AG04449 (cell line): ENCODE measurements around the genes PNKP, LRRC4B and KLK5.

DNA sequence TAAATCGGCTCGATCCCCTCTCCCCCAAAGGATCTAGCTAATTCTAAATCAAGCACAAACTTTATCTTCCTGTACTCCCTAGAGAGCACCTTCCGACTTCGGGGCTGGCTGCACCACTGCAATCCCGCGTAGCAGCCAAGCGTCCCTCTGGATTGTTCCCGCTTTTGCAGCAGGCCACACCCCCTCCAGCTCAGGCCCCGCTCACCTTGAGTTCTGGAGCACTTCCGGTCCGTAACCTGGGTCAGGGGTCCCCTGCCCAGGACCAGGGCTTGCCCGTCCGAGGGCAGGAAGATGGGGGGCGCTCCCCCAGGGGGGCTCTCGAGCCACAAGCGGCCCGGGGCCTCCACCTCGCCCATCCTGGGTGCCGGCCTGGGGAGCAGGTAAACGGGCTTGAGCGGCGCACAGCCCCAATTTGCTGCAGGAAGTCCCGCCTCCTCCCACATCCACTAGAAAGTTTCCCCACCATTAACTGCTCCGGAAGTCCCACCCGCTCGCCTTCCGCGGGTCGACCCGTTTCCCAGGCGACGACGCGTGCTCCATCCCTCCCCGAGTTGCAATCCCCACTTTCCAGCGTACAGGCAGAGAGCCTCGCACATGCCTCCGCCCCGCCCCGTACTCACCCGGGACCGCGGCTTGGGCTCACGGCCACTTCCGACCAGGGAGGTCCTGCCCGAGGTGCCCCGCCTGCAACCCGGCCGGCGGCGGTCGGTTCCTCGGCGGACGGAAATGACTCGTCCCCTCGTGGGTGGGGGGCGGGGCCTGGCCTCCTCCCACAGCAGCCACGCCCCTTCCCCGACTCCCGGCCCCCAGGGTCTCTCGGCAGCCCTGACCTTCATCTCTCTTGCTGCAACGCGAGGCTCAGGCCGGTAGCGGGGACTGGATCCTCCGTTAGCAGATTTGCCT, at the start of gene PNKP:
Gene PNKP, minus strand, starts transcription at position 728 of the 903 bp plus-strand sequence.
- RRBS, result 1% methylated on average over 13 of the region's 67 CpGs

DNA sequence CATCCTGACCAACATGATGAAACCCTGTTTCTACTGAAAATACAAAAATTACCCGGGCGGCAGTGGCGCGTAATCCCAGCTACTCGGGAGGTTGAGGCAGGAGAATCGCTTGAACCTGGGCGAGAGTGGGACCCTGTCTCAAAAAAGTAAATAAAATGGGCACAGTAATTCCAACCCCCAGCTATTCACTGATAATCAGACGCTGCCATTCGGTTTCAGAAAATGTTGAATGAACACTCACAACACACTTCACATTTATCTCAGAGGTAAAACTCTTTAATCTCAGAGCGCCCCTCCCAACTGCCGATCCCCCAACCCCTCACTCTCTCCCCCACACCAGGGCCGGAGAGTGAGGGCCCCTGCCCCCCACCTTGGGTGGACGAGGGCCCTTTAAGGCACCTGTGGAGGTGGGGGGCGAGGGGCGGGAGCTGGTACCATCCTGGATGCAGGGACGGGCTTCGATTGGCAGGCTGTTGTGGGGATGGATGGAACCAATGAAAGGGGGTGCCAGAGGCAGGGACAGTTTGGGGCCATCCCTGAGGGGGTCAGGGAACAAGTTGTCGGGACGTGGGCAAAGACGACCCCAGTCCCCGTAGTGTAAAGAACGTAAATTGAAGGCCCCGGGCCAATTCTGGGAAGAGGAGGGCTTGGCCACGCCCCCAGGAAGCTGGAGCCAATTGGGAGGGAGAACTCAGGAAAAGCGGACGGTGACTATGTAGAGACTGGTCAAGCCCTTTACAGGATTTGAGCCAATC, 1.6 kb upstream of the PNKP start:
- RRBS, result no CpG with 5 or more reads among the region's 26 CpGs

DNA sequence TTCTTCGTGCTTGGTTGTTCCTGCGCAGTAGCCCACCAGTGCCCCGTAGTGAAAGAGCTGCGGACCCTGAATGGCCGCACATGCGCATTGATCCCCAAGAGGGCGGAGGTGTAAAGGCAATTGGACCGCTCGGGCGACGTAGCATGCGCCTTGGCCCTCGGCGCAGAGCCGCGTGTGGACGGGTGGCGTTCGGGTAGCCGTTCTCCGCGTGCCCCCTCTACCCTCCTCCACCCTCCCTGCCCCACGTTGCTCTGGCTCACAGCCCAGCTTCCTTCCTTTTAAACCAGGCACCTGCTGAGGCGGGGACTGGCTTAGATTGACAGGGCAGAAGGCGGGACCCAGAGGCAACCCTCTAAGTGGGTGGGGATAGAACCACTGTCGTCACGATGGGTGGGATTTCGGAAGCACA, 373 bp upstream of the NUP62 start:
- RRBS, result no CpG with 5 or more reads among the region's 28 CpGs

DNA sequence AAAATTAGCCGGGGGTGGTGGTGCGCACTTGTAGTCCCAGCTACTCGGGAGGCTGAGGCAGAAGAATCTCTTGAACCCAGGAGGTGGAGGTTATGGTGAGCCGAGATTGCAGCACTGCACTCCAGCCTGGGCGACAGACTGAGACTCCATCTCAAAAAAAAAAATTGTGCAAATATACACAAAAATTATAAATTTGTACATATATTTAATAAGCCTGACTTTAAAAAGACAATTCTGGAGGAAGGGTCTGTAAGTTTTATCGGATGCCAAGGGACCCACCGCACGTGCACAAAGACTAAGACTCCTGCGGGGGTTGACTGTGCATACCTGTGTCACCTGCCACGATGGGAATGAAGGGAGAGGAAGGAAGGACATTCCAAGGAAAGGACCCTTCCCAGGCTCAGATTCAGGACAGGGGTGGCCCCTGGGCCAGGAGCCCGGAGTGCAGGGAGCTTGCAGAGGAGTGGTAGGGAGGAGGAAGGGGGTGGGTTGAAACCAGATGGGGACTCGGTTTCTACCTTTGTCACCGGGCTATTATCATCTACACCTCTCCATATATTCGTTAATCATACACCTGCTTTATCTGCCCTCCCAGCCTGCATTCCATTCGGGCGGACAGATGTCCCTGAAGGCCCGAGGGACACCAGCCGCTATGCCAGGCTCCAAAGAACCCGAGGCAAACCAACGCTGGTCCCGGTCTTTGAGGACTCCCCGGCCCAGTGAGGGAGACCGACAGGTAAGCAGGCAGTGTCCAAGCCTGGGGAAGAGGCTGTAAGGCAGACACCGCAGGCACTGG, 15.7 kb upstream of the MYH14 start:
- RRBS, result 33% methylated on average over 3 of the region's 24 CpGs

DNA sequence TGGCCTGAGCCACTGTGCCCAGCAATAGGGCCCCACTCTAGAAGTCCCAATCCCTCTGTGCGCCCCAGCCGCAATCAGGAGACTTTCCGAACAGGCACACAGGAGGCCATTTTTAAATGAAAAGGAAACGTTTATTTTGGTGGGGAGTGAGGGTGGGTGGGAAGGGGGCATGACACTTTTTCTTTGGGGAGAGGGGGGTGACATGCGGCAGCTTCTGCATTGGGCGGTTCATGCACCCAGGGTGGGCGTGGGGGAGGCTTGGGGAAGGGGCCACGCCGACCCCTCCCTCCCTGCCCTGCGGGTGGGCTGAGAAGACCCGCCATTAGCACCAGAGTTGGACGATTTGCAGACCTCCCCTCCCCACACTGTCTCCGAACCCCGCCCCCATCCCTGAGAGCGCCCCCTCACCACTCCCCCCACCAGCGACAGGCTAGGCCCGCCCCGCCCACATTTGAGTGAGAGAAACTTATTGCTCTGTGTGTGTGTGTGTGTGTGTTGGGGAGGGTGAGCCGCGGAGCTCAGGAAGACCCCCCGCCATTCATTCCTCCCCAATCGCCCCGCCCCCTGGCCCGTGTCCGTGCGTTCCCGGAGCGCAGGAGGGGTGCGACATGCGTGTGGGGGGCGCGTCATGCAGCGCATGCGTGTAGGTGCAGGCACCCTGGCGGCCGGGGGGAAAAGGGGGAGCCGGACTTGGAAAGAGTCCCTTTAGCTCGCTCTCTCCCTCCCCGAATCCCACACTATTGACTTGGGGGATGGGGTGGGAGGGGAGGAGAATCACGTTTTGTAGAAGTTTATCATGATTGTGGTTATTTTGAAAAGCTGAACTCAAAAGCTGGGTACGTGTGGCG, 17.1 kb downstream of the KCNC3 start:
- RRBS, result 2% methylated on average over 8 of the region's 42 CpGs

GRCh38 chr19:50315750-50316432, 13.3 kb downstream of the KCNC3 start:
- RRBS, result 3% methylated on average over 5 of the region's 18 CpGs

DNA sequence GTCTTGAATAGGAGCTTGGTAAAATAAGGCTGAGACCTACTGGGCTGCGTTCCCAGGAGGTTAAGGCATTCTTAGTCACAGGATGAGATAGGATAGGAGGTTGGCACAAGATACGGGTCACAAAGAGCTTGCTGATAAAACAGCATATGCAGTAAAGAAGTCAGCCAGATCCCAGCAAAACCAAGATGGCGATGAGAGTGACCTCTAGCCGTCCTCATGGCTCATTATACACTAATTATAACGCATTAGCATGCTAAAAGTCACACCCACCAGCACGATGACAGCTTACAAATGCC, 1.7 kb upstream of the NR1H2 start:
- RRBS, result no CpG with 5 or more reads among the region's 6 CpGs

- RRBS, result no CpG with 5 or more reads among the region's 9 CpGs
Observed at GRCh38 chr19:50380211-50380540, 3.9 kb downstream of the NR1H2 start.

GRCh38 chr19:50406684-50407079, 12.1 kb upstream of the SPIB start:
- RRBS, result no CpG with 5 or more reads among the region's 10 CpGs

DNA sequence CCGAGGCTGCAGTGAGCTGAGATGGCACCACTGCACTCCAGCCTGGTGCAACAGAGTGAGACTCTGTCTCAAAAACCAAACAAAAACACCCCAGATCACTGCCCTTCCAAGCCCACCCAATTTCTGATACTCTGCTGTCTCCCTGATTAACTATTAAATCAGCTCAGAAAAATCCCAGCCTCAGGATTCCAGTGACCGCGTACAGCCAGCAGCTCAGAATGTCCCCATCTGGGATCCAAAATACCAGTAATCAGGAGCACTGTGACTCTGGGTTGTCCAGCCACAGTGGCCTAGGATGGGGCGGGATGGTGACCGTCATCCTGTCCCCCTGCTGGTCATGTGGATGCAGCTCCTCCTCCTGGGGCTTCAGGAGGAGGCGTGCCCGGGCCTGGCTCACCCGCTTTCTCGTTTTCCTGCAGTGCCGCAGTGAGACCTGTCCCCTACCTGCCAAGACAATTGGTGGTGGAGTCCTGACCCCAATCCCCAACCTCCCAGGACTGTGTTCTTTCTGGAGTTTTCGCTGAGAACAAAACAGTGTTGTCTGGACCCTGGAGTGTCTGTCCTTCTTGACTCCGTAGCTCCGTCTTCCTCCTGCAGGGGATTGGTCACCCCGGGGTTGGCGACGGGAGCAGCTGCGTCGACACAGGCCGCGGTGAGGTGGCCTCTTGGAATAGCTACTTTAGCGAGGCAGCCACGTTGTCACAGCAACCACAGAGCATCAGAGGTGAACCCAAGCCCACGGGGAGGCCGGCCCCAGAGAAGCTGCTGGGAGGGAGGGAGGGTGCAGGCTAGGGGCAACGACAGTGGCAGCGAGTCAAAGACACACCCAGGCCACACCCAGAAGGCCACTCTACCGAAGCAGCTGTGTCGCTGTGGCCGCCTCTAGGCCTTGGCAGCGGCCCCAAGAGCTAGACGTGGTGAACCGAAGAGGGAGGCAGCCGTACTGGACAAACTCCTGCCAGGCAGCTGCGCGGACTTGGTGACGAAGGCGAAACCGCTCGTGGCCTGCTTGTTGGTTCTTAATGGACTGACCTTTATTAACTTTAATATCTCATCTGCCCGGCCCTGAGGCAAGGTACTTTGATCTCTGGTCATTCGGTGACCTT, 10.2 kb upstream of the EMC10 start:
- RRBS, result no CpG with 5 or more reads among the region's 41 CpGs

GRCh38 chr19:50510209-50510404, 884 bp downstream of the JOSD2 start:
- RRBS, result no CpG with 5 or more reads among the region's 11 CpGs

DNA sequence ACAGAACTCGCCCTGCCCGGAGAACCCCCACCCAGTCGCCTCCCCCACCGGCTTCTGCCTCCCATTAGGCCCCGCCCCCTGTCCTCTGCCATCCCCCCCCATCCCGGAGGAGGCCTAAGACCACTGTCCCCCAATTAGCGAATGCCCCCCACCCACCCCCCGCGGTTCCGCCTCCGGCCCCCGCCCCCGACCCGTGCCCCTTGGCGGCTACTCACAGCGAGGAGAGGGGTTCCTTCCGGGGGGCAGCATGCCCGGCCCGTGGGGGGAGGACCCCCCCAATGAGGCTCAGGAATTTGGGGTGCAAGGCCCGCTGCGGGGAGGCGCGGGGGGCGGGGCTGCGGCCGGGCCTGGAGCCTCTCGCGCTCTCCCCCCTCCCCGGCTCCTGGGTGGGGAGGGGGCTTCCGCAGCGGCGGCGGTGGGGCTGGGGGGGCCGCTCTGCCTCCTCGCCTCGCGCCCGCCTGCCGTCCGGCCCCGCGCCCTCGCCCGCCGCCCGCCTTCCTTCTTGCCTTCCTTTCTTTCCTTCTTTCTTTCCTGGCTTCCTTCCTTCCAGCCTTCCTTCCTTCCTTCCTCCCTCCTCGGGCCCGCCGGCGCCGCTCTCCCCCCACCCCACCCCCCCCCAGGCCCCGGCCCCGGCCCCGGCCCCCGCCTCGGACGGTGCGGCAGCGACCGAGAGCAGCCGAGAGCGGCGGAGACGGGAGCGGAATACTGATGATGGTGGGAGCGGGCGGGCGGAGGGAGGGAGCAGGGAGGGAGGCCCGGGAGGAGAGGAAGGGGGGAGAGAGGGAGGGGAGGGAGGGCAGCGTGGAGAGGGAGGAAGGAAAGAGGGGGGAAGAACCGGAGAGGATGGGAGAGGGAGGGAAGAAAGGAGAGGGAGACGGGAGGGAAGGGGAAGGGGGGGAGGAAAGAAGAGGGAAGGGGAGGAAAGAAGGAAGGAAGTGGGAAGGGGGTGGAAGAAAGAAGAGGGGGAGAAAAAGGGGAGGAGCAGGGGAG, at the start of gene LRRC4B:
Gene LRRC4B, minus strand, starts transcription at position 707 of the 990 bp plus-strand sequence.
- RRBS, result 3% methylated on average over 40 of the region's 72 CpGs

DNA sequence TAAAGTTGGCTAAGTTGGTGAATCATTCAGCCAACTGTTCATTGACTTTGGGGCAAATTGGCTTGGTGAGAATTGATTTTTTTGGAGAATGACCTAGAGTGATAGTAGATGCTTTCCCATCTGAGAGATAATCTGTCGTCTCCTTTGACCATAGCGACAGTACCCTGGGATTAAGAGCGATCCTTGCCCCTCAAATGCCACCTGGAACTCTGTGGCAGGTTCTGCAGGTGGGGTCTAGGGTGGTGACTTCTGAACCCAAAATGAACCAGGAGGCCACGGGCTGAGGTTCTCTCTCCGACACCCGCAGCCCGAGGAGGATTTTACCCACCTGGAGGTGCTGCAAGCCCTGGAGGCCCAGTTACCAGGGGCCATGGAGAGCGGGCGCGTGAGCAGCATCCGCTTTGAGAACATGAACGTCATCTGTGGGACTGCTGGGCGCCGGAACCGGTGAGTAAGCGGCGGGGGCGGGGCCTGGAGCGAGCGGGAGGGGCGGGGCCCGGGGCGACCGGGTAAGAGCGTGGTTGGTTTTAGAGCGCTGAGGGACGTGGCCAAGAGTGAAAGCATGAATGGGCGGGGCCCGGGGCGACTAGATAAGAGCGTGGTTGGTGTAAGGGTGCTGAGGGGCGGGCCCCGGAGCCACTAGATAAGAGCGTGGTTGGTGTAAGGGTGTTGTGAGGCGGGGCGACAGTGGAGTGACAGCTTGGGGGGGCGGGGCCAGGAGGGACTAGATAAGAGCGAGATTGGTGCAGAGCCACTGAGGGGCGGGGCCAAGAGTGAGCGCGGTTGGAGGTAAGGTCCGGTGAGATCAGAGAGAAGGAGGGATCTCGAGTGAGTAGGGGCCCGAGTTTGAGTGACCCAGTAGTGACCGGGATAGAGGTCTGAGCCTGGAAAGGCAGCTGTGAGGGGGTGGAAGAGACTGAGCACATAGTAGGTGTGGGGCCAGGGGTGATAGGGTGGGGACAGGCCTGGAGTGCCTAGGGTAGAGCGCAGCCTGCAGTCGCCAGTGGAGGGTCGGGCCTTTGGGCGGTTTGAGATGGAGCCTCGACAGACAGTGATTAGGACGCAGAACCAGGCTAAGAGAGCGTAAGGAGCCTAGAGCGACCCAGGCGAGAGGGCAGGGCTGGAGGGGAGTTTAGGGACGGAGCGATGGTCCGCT, 8.8 kb downstream of the C19orf81 start:
- RRBS, result 3% methylated on average over 20 of the region's 57 CpGs

- RRBS, result no CpG with 5 or more reads among the region's 13 CpGs
Observed at GRCh38 chr19:50794922-50795421, 4.8 kb downstream of the ACP4 start.

GRCh38 chr19:50818221-50819245, 5.1 kb downstream of the KLK1 start:
- RRBS, result 2% methylated on average over 11 of the region's 38 CpGs

- RRBS, result no CpG with 5 or more reads among the region's 7 CpGs
Observed at GRCh38 chr19:50858860-50859323, 4.2 kb downstream of the KLK3 start.

DNA sequence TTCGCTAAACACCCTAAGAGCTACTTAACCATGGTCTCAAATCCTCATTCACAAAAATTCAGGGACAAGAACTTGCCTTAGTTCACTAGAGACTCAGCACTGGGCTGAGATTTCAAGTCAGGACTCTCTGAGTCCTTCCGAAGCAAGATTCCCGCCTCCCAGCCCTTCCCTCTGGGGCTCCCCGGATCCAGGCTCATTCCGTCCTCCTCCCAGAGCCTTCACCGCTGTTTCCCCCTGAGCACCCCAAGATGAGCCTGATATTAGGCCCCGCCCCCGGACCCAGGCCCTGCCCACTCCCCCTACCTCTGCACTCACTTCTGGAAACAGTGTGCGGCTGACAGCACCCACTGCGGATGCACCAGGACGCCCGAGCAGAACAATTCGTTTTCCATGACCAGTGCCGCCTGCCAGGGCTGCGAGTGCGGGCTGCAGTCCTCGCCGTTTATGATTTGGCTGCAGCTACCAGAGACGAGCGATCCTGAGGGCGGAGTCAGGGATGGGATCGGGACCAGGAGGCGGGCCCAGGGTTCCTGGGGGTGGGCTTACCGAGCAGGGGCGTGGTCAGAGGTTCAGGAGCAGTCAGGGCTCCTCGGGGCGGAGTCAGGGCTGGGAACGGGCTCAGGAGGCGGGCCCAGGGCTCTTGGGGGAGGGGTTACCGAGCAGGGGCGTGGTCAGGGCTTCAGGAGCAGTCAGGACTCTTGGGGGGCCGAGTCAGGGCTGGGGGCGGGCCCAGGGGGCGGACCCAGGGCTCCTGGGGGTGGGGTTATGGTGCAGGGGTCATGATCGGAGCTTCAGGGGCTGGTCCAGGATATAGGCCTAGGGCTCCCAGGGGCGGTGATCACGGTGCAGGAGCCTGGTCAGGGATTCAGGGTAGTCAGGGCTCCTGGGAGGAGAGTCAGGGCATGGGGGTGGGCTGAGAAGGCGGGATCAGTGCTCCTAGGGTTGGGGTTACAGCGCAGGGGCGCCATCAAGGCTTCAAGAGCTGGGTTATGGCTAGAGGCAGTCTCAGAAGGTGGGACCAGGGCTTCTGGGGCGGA, 1.9 kb downstream of the KLK4 start:
- RRBS, result 5% methylated on average over 4 of the region's 41 CpGs

DNA sequence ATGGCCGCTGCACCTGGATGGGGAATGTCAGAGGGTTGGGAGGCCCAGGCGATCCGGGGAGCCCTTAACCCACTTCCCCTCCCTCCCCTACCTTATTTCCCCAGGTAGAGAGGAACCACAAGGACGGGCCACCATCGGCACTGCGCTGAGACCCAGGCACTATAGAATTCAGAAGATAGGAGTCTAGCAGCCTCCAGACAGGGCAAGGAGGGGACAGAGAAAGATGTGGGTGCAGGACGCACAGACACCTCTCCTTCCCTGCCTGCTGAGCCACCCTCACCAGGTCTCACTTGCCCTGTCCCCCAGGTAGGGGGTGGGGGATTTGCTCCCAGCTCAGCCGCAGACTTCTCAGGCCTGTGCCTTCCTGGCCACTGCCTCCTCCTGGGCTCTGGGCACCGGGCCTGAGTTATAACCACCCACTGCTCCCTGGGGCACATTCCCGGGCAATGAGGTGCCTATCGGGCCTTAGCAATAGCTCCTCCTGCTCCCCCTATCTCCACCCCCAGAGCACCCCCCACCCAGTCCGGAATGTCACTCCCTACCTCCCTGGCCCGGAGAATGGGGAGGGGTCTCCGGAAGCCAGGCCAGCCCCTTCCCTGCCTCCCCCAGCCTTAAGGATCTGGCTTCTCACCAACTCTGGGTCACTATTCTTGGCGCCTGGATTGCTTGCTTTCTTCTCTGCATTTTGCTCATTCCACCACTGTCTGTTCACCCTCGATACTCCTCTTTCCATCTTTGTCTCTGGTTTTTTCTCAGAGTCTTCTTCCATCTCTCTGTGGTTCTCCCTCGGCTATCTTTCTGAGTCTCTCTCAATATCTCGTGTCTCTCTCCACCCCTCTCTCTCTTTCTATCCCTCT, at the start of gene KLK5:
Gene KLK5, minus strand, starts transcription at position 383 of the 857 bp plus-strand sequence.
- RRBS, result 7% methylated on average over 3 of the region's 18 CpGs

DNA sequence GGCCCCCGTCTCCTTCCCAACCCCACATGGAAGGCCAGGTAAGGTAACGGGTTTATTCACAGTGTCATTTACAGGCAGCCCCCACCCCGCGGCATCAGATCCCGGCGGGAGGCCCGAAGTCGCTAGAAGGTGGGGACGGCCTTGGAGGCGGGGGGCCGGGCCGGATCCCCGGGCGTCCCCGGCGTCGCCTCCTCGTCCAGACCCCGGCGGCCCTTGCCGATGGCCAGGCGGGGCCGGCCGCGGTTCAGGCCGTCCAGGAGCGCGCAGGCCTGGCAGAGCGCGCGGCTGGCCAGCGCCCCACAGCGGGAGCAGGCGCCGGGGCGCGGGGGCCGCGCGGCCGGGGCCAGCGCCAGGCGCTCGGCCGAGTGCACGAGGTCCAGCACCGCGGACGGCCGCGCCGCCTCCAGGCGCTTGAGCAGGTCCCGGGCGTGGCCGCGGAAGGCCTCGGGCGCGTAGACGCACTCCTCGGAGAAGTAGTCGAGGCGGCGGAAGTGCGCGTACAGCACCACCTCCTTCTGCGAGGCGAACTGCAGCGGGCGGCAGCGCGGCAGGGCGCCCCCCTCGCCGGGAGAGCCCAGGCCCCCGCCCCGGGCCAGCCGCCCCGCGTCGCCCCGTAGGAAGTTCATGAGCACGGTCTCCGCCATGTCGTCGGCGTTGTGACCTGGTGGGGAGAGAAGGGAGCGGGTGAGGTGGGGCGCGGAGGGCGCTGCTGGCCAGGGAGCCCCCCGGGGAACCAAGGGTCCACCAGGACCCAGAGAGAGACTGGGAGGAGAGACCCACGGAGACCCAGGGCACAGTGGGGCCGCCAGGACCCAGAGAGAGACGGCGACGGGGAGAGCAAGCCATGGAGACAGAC, 9.5 kb downstream of the CTU1 start:
- RRBS, result 37% methylated on average over 19 of the region's 98 CpGs

GRCh38 chr19:51139363-51139829, 2.7 kb upstream of the SIGLEC7 start:
- RRBS, result no CpG with 5 or more reads among the region's 3 CpGs